Fibroblast of villous mesenchyme (primary cell): Measurements from ENCODE around the genes MLLT3, IFNB1 and PLAA.

DNA sequence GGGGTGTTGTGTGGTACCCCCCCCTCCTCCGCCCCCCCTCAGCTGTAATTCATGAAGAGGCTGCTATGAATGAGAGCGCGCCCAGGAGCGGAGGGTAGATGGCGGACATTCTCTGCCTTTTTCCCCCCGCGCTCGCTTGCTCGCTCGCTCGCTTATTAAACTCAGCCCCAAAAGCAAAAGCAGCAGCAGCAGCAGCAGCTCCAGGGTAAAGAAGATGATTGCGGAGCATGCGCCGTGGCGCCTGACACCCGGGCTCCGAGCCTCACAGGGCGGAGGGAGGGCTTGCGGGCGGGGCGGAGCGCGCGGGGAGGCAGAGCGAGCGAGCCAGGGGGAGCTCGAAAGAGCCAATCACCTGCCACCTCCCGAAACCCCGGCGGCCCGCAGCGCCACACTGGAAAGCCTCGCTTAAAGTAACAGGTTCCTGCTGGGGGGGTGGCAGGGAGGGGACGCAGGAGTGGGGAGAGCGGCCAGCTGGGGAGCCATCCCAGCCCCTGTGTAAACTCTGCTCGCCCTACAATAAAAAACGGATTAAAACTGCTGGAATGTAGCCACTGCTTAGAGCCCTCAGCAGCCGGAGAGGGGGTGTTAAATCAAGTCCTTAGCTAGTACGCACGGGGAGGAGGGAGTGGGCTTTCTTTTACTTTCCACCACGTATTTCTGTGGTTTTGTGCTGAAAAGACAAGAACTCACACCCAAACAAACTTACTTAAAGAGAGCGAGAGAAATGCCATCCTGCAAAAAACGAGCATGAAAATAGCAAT is at the start of gene MLLT3:
TSS of gene MLLT3 (minus strand) at position 220 of the 761 bp plus-strand sequence.
- CAGE, long polyA plus RNA, result no peak

DNA sequence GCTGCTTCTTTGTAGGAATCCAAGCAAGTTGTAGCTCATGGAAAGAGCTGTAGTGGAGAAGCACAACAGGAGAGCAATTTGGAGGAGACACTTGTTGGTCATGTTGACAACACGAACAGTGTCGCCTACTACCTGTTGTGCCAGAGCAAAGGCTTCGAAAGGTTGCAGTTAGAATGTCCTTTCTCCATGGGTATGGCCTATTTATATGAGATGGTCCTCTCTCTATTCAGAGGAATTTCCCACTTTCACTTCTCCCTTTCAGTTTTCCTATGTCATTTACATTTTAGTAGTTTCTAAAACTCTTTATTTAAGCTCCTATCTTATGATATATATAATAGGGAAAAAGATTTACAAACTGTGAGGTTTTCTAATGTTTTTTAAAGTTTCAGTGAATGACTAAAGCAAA is at the start of gene IFNB1:
TSS of gene IFNB1 (minus strand) at position 175 of the 406 bp plus-strand sequence.
- CAGE, long polyA plus RNA, result no peak

GRCh38 chr9:21395939-21396648 is 10.9 kb upstream of the IFNA2 start:
- CAGE, long polyA plus RNA, result no peak

DNA sequence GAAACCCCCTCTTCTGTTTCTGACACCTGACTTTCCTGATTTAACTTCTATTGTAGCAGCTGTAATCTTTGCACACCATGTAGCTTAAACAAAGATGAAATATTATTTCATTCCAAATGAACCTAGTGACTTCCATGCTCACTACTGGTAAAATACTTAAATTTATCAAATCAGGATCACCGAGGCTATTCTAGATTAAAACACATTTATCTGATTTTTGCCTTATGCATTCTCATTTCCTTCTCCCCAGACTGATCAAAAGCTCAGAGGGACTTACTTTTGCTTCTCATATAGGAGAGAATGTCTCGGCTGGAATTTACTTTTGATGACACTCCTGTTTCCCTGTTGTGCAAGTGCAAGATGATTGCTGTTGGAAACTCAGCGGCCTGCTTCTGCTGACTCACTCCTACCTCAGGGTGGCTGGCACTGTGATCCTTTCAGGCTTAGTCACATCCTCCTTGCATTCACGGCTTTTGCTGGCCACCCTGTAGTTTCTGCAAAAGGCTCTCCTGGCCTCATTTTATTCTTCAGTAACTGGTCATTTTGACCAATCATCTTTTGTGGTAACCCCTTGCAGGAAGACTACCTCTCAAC is 109.4 kb upstream of the IFNE start:
- CAGE, long polyA plus RNA, result no peak

DNA sequence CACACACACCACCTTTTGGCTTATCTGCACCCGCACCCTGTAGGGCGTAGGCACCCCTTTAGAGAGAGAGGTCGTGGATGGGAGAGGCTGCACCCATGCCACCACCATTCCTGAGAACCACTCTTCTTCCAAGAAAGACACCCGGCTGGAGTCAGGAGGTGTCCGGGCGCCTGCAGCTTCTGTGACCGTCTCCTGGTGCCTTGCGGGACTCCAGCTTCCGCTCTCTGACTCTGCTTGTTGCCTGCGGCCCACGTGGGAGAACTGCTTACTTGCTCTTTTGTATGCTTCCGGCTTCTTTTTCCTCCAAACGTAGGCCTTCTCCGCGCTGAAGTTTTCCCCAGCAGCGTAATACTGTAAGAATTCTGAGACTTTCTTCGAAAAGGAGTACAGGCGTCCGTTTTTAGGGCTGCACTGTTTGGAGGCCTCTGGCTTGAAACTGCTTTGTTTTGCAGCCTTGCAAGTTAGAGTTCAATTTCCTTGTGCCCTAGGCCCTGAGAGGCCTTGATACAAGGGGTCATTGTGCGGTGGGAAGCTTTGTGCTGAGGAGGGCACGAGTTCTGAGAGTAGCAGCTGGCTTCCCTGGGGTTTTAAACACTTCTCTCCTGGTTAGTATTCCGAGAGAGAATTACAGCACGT is 711 bp downstream of the MTAP start:
- CAGE, long polyA plus RNA, result no peak

DNA sequence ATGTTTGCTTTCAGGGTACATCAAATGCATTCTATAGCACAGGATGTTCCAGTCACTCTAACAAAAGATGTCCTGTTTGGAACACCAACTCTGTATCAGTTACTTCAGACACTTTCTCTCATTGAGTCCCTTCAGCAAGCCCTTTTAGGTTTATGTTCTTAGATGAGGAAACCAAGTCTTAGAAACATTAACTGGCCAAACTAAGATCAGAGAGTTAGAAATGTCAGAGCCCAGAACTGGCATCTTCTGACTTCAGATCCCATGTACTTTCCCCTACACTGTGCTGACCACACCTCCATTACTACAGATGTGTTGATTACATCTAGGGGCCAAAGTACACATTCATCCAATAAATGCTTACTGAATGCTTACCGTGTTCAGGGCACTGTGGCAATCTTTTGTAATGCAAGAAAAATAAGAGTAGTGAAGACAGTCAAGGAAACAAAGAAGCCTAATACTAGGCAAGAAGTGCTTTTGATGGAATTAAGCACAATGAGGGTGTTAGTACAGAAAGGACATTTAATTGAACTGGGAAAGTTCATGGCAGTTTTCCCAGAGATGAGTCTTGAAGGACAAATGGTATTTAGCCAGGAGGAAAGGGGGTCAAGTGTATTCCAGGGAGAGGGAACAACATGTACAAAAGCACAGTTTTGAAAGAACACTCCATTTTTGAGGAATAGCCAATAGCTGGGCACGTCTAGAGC is 89.6 kb upstream of the CDKN2B start:
- CAGE, long polyA plus RNA, result no peak

DNA sequence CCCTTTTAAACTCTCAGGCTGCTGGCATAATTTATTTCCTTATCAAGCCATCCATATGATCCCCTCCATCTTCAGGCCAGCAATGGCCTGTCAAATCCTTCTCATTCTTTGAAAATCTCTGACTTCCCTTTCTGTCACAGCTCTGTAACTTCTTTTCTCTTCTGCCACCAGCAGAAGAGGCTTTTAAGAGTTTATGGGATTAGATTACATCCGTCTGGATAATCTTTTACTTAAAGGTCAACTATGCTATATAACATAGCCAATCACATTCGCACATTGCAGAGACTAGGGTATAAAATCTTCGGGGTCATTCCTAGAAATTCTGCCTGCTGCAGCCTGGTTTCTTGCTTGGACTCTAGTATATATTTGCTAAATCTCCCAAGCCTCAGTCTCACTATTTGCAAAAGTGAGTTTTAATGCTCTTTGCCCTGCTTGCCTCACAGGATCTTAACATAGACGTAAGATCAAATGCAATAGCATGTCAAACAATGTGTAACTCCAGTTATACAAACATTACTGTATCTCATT is 104.2 kb upstream of the CDKN2B start:
- CAGE, long polyA plus RNA, result no peak

GRCh38 chr9:22447257-22448307 is 958 bp downstream of the DMRTA1 start:
- CAGE, long polyA plus RNA, result no peak

DNA sequence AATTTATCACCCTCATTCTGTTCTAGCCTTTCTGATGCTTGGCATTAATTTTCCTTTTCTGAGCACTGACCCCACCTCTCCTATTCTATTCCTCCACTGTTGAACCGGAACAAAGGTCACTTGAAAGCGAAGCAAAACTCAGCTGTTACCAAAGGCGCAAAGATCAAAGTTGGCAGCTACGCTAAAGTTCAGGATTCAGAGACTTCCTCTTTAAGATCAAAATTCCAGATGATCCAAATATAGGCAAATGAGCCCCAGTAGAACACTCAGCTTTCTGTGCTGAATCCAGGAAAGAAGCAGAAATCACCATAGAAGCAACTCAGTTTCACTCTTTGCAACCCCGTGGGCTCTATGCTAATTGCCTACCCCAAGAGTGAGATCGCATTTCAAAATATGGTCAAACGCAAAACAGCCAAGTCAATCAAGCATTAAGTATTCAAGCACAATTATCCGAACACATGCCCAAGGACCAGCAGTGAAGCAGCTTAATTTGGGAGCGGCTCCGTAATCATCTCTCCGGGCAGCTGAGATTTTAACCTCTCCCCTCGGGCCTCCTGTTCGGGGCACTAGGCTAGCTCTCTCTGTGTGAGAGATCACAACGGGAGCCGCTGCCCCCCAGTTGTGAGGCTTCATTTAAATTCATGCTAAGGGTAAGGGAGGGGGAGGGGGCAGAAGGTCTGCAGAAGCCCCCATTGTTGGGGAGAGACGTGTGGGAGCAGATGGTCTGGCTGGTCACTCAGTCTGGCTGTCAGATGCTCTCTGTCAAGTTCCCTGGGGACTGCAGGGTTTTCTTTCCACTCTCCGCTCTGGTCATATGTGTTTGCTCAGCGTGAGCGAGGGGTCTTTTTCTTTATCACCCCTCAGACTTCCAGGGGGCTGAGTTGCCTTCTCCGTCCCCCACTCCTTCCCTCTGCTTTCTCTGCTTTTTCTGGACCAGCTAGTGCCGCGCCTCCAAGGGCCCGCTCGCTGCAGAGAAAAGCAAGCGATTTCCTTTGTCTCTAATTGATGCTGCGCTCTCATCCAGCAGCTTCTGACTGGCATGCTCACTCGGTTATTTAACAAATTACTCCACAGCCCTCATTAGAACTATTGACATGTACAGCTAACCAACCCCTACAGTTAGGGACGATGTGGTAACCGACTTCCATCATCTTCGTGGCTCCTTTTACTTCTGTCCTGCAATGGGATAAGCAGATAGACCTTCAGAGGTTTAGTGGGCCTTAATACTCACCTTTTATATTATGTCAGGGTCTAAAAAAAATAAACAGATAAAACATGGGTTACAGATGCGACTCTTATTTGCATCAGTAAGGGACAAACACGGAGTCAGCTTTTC is 288.3 kb downstream of the ELAVL2 start:
- CAGE, long polyA plus RNA, result no peak

DNA sequence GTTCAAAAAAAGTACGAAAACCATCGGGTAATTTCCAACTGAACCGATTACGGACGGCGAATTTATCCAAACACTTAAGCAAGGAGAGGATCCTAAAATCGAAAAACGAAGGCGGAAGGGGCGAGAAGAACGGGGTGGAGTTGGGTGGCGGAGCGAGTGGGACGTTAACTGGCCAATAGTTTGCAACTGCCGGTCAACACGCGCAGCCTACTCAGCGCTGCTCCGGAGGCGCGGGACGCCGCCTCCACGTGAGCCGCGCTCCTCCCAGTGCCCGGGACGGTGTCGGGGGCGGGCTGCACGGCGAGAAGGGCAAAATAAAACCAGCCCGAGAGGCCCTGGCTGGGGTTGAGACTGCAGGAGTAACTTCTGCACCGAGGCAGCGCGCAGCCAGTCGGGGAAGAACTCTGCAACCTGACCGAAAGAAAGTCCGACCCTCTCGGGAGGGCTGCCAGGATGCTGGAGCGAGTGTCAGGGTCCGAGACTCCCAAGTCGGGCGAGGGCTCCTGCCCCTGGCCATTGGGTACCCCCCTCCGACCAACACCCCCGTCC is 24.9 kb upstream of the ELAVL2 start:
- CAGE, long polyA plus RNA, result no peak

- CAGE, long polyA plus RNA, result no peak
These were observed 70.6 kb downstream of the TUSC1 start for GRCh38 chr9:25607580-25608022.

GRCh38 chr9:26905108-26906058 is 12.8 kb upstream of the CAAP1 start:
- CAGE, long polyA plus RNA, result no peak

DNA sequence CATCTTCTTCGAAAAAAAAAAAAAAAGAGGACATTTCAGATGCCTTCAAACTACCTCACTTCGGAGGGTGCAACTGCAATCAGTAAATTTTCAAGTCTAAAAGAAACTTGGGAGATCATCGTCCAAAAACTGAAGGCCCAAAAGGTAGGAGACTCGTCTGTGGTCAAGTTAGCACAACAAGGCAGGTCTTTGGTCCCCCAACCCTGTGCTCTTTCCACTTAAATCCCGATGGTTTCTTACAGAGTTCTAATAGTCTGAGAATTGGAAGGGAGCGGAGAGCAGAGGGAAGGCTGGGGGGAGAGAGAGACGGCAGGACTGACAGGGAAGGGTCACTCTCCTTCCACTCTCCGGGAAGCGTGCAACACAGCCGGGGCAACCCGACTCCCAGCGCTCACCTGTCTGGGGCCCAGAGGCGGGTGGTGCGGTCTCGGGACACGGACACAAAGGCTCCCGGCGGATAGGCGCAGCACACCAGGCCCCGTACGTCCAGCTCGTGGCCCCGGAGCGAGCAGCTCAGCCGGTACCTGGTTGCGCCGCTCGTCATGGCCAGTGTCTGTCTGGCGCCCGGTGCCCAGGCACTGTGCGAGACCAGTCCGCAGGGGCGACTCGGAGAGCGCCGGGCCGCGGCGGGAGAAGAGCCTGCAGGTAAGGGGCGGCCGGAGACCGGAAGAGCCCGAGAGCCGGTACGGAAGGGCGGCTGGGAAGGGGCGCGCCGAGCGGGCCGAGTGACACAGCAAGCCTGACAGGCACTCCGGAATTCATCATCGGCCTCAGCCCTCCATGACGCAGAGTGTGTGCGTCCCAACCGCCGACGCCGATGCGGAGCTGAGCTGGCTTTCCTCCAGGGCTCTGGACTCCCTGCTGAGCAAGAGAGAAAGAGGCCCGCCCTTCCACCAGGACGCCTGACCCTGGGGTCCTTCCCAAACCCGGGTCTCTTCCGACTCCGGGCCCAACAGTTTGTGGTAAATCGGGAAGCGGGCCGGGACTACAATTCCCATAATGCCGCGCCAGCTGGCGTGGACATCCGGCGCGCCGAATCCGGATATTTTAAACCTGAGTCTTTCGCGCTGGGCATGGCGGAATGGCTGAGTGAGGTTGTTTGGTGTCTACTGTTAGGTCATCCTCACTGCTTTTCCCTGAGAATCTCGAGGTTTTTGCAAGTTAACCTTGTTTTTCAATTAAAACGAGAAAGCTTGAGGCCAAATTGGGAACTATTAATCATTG is at the start of gene PLAA:
TSS of gene PLAA (minus strand) at position 741 of the 1,224 bp plus-strand sequence.
- CAGE, long polyA plus RNA, result no peak

DNA sequence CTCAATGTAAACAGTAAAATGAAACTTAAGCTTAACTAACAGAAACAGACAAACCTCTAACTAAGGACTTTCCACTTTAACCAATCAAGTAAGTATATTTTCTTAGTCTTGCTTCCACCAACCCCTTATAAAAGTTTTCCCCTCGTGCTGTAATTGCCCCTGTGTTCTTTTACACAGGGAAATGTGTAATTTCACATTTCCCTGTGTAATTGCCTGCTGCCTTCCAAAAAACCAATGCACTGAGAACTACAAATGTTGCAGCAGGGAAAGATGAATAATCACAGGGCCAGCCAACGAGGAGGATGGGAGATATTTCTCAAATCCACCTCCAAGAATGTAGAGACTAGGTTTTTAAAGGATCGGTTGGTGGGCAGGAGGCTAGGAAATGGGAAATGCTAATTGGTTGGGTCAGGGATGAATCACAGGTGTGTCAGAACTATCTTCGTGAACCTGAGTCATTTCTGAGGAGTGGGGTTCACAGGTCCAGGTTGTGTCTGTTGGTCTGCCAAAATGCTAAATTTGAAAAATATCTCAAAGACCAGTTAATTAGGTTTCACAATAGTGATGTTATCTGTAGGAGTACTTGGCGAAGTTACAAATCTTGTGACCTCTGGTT is 2.4 kb upstream of the PLAA start:
- CAGE, long polyA plus RNA, result no peak

GRCh38 chr9:26975520-26976802 is 19.7 kb downstream of the IFT74 start:
- CAGE, long polyA plus RNA, result no peak

- CAGE, long polyA plus RNA, result no peak
These were observed 8.7 kb downstream of the TEK start for GRCh38 chr9:27117698-27118174.

- CAGE, long polyA plus RNA, result no peak
These were observed 16.0 kb downstream of the EQTN start for GRCh38 chr9:27280736-27281573.

DNA sequence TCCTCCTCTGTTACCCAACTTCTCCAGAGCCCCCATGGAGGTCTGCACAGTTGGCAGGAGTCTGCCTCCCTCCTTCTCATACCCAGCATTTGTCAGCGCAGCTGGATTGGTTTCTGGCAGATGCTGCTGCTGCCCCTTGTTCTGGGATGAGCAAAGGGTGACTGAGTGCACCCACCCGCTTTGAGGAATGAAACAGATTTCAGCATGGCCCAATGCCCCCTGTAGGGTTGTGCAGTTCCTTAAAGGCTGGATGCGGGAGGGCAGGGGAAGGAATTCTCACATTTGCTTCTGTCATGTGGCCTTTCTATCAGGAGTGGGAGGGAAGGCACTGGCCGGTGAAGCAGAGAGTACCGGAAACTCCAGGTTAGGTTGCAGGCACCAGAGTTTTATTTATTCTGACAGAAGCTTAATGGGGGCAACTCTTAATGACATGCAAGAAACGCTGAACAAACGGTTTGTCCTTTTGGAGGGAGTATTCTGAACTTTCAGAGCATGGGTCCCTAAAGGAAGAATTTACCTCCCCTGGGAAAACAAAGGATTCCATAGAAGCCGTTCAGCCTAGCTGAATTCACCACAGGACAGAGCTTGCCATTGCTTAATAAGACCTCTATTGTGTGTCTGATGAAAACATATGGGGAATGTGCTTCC is 44.0 kb upstream of the EQTN start:
- CAGE, long polyA plus RNA, result no peak

- CAGE, long polyA plus RNA, result no peak
These were observed 71.1 kb upstream of the EQTN start for GRCh38 chr9:27367866-27368714.

DNA sequence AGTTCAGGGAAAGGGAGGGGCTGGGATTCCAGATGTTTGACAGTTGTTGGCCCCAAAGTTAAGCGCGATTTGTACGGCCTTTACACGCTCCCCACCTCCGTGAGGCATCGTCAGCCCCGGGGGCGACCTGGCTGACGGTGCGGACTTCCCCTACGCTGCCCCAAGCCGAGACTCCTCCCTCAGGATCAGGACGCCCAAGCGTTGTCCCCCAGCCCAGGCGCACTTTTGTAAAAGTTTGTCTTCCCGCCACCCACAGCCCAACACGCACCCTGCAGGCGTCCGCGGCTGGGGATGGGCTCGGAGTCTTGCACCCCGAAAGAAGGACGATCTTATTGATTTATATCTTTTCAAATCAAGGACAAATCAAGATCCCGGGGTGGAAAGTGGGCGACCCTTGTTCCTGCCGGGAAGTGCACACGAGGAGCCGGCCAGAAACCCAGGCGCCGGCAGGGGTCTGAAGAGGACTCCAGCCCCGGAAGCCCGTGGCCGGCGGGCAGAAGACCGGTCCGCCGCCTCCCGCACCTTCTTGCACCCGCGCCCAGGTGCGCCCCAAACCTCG is 619 bp downstream of the MOB3B start:
- CAGE, long polyA plus RNA, result no peak